AG04450 (cell line): Measurements from ENCODE around the gene ANKRD61.

DNA sequence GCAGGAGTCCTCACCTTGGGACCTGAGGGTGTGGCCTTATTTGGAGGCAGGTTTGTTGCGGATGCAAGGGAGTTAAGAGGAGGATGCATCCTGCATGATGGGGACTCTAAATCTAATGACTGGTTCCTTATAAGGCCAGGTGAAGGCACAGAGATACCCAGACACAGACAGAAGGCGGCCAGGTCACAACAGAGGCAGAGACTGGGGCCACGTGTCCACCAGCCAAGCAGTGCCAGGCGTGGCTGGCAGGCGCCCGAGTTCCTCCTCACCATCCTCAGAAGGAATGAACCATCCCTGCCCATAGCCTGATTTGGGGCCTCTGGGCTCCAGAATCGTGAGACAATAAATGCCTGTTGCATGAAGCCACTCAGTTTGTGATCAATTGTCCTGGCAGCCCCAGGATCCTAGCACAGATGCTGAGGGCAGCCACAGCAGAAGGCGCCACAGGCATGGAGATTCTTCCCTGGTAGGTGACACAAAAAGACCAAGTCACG, 21.0 kb downstream of the FBXL18 start:
- CAGE, long polyA plus RNA: no peak
- RRBS: no CpG with 5 or more reads among the region's 9 CpGs

DNA sequence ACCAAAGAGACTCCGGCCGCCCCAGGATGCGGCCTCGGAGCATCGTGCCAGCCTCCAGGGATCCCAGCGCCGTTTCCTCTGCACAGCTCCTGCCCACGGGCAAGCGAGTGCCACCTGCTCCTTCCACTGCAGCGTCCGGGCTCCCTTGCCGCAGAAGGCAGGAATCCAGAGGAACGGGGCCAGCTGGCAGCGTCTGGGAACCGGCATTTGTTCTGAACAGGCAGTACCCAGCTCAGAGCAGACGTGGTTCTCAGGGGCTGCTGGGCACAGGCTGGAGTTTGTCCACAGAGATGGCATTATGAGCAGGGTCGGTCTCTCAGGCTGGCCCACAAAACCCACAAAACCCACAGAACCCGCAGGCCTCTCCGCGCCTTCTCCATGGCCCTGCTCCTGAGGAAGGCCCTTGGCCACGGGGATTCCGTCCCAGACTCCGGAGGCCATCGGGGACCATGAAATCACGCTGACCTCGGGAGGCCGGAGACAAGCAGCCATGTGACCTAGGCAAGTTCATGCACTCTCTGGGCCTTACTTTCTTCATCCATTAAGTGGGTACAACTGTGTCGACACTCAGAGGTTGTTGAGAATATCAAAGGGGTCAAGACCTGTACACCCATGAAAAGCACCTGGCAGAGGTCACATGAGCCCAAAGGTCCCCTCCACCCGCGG, 17.8 kb downstream of the FBXL18 start:
- CAGE, long polyA plus RNA: no peak
- RRBS: 60% methylated on average over 5 of the region's 30 CpGs

GRCh38 chr7:5631365-5632300, 39.0 kb downstream of the FSCN1 start:
- CAGE, long polyA plus RNA: no peak
- RRBS: no CpG with 5 or more reads among the region's 12 CpGs

- CAGE, long polyA plus RNA: no peak
- RRBS: no CpG with 5 or more reads among the region's 14 CpGs
These were observed 90.4 kb downstream of the RNF216 start for GRCh38 chr7:5690827-5691645.

DNA sequence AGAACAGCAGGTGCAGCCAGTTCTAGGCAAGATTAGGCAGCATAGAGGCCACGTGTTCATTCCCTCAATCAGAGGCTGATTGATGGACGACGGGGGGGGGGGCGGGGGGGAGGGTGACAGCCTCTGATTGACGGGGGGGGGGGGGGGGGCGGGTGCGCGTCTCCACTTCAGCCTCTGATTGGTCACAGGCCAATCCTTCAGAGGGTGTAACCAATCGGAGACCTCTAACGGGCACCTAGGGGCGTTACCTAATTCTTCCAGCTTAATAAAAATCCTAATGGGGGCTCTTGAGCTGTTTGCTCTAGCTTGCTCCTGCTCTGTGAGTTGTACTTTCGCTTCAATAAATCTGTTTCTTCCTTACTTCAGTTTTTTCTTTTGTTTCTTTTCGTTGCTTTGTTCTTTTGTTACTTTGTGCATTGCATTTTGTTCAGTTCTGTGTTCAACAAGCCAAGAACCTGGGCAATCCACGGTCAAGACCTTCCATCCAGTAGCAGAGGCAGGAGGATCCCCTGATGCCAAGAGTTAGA, 1.0 kb upstream of the CCZ1 start:
- CAGE, long polyA plus RNA: no peak
- RRBS: no CpG with 5 or more reads among the region's 14 CpGs

DNA sequence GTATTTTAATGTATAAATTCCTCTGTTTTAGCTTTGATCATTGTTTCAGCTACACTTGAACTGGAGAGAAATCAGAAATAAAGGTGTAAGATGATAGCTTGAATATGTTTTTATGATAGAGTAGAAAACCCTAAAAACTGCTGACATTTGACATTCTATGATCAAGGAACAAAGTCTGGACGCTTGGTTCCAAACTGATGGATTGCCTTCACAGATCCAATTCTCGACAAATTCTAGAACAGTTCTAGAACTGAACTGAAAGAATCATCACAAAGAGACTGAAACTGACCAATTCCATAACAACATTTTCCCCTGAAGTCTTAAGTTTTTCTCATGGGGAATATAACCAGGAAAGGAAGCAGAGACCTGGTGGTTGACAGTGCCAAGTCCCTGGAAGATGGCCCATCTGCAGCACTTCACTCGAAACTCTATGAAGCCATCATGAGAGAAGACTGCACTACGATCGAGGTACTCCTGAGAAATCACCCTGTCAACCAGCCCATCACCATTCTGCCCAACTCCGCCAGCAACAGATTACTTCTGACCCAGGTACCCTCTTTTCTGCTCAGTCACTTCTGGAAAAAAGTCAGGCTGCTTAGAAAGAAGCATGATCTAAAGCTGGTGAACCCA, at the start of gene ANKRD61:
ANKRD61 (plus strand) TSS at position 334 of the 630 bp plus-strand sequence.
- CAGE, long polyA plus RNA: no peak
- RRBS: no CpG with 5 or more reads among the region's 6 CpGs

GRCh38 chr7:6160045-6160707, 55.4 kb downstream of the USP42 start:
- CAGE, long polyA plus RNA: no peak
- RRBS: no CpG with 5 or more reads among the region's 17 CpGs

- CAGE, long polyA plus RNA: no peak
- RRBS: no CpG with 5 or more reads among the region's 5 CpGs
These were observed 58.9 kb downstream of the CYTH3 start for GRCh38 chr7:6213466-6214067.

DNA sequence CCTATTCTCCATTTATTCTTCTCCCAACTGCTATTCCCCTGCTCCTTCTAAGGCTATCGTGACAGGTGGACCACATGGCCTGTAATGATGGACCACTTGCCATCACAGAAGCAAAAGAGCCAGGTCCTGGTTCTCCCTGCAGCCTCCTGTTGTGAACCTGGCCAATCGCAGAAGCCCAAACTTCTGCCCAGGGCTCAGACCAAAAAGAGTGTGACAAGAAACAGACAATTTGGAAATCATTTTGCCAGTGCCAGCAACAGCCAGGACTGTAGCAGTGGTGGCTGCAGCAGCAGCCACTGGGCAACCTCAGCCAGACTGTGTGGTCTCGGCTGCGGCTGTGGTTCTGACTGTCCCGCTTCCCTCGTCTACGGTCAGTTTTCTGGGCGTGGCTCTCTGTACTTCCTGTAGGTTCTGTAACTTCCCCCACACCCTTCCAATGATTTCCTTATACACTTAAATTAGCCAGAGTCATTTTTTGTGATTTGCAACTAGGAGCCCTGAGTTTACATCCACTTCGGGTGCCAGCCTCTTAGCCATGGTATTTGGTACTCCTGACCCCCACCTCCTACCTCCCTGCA, 40.0 kb downstream of the CYTH3 start:
- CAGE, long polyA plus RNA: no peak
- RRBS: no CpG with 5 or more reads among the region's 9 CpGs

DNA sequence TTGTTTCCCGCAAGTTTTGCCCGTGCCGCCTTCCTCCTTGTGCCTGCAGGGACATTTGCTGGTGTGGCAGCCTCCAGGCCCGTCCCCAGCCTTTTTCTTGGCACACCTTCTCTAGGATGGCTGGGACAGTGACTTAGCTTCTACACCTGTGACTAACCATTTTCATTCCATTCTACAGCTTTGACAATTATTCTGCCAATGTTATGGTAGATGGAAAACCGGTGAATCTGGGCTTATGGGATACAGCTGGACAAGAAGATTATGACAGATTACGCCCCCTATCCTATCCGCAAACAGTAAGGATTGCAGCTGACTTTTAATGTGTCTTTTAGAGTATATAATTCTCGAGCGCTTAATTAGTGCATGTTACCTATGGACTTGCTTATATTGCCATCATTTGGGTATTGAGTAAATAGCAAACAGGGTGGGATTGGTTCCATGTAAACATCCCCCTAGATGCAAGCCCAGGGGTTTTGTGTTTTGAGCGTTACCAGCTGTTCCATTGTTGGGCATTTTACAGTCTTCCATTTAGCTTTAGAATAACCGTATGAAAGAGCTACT, 17.5 kb downstream of the RAC1 start:
- CAGE, long polyA plus RNA: no peak
- RRBS: no CpG with 5 or more reads among the region's 11 CpGs

DNA sequence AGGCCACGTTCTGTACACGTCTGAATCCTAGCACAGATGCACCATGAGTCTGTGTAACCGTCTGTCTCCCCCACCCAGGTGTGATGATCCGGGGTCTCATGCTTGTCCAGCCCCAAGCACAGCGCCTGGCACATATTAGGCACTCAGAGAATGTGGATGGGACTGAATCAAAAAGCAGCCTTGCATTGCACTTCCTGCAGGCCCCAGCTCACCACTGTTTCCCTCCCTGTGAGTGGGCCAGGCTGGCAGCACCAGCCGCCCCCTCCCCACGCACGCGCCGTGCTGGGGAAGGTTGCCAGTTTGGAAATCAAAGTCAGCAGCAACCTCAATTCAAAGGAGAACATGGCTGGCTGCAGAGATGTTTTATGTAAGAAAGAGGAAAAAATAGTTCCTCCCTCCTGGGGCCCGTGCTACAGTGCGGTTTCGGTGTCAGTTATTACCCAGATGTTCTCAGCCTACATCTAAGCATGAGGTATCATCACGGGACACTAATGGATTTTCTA, 5.6 kb downstream of the GRID2IP start:
- CAGE, long polyA plus RNA: no peak
- RRBS: no CpG with 5 or more reads among the region's 14 CpGs

DNA sequence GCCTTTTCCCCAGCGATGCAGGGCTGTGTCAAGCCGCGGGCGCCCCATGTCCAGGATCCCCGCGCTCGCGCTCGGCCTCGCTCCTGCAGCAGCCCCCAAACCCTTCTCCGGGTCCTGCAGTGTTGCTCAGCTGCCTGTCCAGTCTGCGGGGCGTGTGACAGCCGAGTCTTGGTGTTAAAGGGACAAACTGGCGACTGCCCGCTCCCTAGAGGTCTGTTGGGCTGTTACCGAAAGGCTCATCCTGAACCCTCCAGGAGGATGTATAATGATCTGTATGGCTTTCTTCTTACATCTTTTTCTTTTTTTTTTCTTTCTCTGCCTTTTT, 666 bp downstream of the INTS15 start:
- CAGE, long polyA plus RNA: no peak
- RRBS: no CpG with 5 or more reads among the region's 17 CpGs

DNA sequence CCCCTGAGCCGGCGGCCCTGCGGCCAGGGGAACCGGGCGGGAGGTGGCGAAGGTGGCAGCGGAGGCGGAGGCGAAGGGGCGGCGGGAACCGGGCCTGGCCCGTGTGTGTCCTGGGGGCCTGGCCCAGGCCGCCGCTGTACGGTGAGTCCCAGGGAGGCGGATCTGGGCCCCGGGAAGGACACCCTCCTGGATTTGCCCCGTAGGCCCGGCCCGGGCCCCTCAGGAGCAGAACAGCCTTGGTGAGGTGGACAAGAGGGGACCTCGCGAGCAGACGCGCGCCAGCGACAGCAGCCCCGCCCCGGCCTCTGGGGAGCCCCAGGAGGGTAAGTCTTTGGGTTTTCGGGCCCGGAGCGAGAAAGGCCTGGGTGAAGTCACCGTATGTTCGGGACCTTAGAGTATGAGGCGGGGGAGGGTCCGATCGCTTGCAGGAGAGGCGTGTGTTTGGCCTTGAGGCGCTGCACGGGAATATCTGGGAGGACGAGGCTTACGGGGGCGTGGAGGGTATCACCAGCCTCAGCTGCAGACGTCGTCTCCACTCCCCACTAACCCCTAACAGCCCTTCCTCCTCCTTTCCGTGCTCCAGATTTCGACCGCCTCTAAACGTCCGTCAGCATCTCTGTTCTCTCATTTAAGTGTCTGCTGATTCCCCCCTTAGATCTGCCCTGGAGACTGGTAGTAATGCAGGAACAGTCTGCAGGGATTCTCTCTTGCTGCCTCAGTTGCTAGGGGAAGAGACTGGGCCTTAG, 23.4 kb upstream of the ZNF12 start:
- CAGE, long polyA plus RNA: no peak
- RRBS: 4% methylated on average over 14 of the region's 50 CpGs

DNA sequence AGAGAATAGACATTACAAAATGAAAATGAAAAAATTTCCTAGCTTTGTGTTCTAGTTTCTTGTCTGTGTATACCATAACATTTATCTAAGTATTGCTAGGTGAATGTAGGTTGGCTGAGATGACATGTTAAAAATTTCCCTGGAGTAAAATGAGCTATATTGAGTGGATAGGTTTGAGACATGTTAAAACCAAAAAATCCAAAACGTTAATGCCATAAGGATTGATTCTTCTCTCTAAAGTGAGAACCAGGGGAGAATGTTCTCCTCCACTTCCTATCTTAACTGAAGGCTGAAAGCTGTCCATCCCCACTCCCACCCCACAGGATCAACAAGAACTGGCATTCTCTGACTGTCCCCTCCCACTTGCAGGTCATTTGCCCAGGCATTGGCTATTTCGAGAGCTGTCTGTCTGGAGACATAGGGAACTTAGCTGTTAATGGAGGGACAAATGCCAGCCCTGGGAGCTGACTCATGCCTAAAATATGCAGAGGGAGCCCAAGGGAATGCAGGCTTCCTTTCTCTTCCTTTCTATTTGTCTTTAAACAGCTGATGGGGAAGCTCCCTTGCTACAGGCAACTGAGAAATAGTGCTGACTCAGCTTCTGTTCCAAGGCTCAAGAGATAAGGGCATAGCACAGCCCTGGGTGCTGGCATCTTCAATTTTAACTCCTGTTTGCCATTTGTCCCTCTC, 83.0 kb upstream of the C1GALT1 start:
- CAGE, long polyA plus RNA: no peak
- RRBS: no CpG with 5 or more reads among the region's 2 CpGs

DNA sequence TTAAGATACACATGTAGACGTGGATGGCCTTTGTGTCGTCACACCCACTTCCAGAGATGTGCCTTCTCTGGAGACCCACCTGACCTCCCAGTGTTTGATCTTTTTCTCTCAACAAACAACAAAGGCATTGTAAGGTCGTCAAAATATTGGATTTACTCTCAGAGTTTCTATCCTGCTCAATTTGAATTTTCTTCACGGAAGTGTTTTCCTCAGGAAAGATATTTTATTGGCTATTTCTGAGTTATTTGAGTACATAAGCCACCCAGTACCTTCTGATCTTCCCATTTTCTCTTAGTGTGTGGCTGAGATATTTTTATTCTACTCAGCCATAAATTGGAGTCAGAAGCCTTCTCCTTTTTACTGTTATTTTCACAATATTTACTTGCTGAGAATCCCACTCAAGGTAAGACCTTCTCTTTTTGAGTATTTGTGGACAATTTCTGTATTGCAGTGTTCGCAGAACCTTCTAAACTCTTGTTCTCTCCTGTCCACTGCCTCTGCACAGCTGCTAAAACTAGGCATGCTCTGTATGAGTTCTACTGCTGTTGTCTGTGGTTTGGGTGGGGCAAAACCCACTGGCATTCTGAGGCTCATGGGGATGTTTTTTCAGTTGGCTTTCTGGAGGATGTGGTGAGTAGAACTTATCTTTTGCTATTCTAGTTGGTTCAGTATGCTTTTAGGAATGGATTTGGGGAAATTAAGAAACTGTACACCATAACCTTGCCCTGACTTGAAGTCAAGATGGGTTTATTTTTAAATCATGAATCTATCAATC, 25.4 kb upstream of the C1GALT1 start:
- CAGE, long polyA plus RNA: start-site peak on the plus strand centred at position 573 of the sequence, 73 bp wide, 60 and 73 reads in 2 replicates
- RRBS: no CpG with 5 or more reads among the region's 5 CpGs

- CAGE, long polyA plus RNA: no peak
- RRBS: no CpG with 5 or more reads among the region's 1 CpG
These were observed 46.6 kb downstream of the C1GALT1 start for GRCh38 chr7:7228866-7229333.

DNA sequence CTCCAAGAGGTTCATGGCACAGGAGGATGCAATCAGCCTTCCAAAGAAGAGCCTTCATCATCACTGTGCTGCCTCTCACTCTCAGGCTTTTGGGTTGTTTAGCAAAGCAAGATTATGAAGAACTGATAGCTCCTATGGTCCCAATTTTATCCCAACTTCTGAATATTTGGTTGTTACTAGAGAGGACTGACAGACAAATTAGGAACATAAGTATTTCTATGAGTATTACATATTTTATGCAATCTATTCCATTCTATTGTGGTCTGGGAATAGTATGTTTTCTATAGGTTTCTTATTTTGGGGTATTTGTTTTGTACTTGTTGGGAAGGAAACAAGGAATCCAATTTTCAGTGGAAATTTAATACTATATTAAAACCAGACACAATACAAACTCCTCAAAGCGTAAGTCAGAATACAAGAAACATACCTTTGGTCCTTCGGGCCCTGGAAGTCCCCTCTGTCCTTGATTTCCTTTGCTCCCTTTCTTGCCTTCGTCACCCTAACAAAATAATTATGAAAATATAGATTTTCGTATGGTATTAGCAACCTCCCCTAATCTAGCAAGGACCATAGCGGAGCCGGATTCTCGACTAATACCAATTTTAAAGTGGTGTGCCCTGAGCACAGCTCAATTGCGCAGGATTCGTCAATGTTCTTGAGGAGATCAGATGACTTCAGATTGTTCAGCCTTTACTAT, 95.2 kb downstream of the COL28A1 start:
- CAGE, long polyA plus RNA: no peak
- RRBS: no CpG with 5 or more reads among the region's 9 CpGs

GRCh38 chr7:7563827-7564109, 2.9 kb upstream of the MIOS start:
- CAGE, long polyA plus RNA: no peak

GRCh38 chr7:7641996-7642502, 1.5 kb downstream of the UMAD1 start:
- CAGE, long polyA plus RNA: no peak
- RRBS: no CpG with 5 or more reads among the region's 6 CpGs

DNA sequence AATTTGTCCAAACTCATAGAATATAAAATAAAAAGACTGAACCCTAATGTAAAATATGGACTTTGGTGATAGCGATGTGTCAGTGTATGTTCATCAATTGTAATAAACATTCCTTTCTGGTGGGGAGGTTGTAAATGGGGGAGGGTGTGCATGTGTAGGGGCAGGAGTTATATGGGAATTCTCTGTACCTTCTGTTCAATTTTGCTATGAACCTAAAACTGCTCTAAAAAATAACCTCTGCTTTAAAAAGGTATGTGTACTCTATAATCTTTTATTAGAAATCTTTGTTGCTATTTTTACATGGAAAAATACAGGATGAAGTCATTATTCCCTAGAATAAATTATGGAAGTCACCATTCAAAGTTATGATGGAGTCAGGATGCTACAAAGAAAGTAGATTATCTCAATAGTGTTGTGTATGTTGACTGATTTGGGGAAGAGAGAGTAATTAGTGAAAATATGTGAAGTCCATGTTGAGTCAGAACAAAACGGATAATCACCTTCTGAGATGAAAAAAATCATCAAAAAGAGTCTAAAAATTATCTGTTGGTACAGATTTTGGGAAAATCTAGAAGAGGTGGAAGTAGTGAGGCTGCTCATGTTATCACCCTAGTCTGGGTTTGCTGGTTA, 12.6 kb downstream of the RPA3 start:
- CAGE, long polyA plus RNA: no peak
- RRBS: no CpG with 5 or more reads among the region's 2 CpGs